ENCODE data around the gene KCNK1.

GRCh38 chr1:232868894-232869344 lies 63.7 kb downstream of the MAP10 start:
- RRBS, 2 experiments = no CpG with 5 or more reads among the region's 5 CpGs

DNA sequence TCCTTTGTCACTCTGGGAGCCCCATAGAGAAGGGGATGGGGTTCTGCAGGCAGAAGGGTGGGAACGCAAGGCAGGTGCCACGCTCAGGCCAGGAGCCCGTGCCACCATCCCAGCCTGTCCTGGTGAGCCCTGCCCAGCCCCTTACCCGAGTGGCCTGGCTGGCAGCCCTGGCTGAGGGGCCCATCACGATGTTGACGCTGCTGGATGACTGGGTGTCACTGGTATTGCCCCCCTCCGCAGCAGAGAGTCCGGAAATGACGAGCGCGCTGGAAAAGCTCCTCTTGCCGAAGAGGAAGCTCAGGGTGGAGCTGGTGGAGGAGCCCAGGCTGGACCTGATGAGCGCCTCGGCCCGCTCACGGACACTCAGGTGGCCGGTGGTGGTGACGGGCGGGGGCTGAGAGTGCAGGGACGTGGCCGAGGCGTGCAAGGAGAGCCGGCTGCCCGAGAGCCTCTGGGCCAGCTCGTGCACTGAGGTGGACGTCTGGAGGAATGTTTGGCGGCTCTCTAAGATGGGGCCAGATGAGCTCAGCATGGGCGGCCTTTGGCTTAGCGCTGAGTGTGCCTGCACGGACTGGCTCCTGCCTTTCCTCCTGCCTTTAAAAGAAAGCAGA lies 35.6 kb downstream of the NTPCR start:
- RRBS, 2 experiments = 96 to 98% methylated on average over 7 of the region's 30 CpGs

DNA sequence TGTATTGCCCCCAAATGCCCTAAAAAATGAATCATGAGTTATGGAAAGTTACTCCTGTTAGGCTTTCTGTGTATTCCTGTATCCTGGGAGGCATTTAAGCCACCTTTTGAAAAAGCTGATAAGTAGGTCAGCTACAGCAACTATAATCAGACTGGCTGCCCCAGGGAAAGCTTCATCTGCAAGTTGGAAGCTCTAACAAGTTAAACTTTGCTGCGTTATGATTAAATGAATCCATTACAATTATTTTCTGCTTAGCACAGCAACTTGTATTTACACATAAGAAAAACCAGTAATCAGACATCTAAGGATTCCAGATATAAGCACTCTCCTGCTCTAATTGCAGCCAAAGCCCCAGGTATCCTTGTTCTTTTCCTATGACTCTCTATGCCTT lies 147.7 kb downstream of the NTPCR start:
- RRBS, 2 experiments = no CpG with 5 or more reads among the region's 1 CpG

- RRBS, 2 experiments = no CpG with 5 or more reads among the region's 9 CpGs
Measured at GRCh38 chr1:233332004-233332583, 4.6 kb downstream of the MAP3K21 start.

DNA sequence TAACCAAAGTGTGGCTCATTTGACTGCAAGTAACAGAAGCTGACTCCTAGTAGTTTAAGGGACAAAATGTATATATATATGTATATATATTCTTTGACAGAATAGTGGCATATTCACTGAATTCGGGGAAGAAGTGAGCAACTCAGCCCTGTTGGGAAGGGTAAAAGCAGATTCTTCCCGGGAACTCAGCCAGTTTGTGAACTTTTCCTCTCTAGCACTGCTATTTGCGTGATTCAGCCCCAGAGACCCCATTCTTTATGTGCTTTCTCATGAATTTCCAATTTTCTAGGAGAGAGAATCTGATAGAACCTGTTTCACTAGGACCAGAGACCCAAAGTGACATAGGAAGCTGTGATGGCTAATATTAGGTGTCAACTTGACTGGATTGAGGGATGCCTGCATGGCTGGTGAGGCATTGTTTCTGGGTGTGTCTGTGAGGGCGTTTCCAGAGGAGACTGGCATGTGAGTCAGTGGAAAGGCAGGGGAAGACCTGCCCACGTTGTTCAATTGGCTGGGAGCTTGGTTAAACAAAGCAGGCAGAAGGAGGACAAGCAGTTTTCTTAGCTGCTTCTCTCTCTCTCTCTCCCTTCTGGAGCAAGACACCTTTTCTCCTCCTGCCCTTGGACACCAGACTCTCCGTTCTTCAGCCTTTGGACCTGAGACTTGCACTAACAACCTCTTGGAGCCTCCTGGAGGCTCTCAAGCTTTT lies 93.5 kb upstream of the KCNK1 start:
- RRBS, 2 experiments = no CpG with 5 or more reads among the region's 6 CpGs

DNA sequence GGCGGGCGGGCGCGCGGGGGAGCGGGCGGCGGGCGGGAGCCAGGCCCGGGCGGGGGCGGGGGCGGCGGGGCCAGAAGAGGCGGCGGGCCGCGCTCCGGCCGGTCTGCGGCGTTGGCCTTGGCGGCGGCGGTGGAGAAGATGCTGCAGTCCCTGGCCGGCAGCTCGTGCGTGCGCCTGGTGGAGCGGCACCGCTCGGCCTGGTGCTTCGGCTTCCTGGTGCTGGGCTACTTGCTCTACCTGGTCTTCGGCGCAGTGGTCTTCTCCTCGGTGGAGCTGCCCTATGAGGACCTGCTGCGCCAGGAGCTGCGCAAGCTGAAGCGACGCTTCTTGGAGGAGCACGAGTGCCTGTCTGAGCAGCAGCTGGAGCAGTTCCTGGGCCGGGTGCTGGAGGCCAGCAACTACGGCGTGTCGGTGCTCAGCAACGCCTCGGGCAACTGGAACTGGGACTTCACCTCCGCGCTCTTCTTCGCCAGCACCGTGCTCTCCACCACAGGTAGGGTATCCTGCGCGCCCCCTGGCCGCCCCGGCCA lies at the start of gene KCNK1:
TSS of gene KCNK1 (plus strand) at position 73 of the 530 bp plus-strand sequence.
- RRBS, 2 experiments = 1% methylated on average over 26 of the region's 55 CpGs

DNA sequence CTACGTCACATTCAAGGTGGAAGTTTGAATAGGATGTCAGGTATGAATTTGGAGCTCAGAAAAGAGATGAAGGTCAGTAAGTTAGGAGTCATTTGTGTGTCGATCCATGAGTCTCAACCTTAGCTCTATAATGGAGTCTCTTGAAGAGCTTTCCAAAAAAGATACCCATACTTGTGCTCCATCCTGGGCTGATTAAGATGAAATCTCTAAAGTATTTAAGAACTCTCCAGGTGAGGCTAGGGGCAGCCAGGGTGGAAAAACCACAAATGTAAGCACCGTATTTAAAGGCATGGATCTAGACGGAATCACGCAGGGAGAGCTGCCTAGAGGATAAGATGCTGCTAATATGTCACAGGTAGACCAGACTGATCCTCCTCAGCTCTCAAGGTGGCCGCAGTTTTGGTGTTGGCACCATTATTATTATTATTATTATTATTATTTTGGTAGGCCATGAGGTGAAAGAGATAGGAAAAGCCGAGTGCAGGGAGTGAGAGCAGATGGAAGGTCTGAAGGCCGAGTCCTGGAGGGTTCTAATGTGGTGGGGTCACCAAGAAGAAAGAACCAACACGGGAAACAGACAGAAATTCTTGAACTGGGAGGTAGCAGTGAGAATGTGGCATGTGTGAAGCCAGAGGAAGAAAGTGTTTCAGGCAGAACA lies 32.3 kb downstream of the KCNK1 start:
- RRBS, 2 experiments = no CpG with 5 or more reads among the region's 9 CpGs

- RRBS, 2 experiments = no CpG with 5 or more reads among the region's 6 CpGs
Measured at GRCh38 chr1:233672753-233673155, 58.8 kb downstream of the KCNK1 start.

GRCh38 chr1:233693959-233694645 lies 80.2 kb downstream of the KCNK1 start:
- RRBS, 2 experiments = no CpG with 5 or more reads among the region's 5 CpGs

- RRBS, 2 experiments = no CpG with 5 or more reads among the region's 5 CpGs
Measured at GRCh38 chr1:234372466-234372839, 803 bp upstream of the COA6 start.

GRCh38 chr1:234402037-234402526 lies 28.8 kb downstream of the COA6 start:
- RRBS, 2 experiments = no CpG with 5 or more reads among the region's 4 CpGs

GRCh38 chr1:234535800-234536235 lies 56.8 kb upstream of the TARBP1 start:
- RRBS, 2 experiments = no CpG with 5 or more reads among the region's 6 CpGs

GRCh38 chr1:234547002-234547302 lies 63.0 kb downstream of the IRF2BP2 start:
- RRBS, 2 experiments = no CpG with 5 or more reads among the region's 4 CpGs

DNA sequence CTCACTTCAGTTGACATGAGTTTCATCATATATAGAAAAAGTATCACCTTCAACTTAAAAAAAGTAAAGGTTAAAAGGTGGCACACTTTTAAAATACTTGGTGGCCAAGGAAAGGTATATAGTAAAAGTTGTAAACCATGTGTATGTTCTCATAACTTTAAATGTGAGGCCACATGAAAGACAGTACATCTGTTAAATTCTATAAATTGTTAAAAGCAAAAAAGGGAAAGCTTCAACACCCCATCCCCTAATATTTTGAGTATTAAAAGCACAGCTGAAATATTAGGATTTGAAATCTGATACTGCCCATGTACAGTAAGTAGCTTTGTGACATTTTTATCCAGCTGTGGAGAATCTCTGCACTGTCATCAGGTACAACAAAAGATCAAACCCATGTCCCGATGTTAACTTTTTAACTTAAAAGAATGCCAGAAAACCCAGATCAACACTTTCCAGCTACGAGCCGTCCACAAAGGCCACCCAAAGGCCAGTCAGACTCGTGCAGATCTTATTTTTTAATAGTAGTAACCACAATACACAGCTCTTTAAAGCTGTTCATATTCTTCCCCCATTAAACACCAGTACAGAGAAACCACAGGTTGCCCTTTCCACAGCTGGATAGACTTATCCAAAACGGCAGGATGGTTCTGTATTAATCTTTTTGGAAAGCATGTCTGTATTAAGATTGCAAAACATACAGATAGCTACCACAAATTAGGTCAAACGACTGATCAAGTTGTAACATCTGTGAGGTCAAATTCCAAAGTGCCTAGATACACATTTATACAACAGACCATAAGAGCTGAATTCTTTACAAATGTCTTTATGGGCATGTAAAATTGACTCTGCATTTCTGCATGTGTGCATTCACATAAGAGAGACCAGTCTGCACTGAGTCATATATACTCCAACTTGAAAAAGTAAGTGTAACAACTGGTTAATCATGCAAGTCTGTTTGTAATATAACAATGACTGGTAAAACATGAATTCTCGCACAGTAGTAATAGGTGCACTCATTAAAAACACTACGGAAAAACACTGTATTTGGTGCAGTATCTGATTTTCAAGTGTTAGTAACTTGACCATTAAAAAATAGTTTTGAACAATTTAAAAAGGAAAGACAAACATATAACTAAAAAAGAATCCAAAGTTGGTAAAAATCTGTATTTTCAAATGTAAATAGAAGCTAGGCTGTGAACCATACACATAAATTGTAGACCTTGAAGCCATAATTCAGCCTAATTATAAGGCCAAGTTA lies 5.1 kb downstream of the IRF2BP2 start:
- RRBS, 2 experiments = no CpG with 5 or more reads among the region's 8 CpGs

GRCh38 chr1:234624255-234624601 lies 14.2 kb upstream of the IRF2BP2 start:
- RRBS, 2 experiments = no CpG with 5 or more reads among the region's 3 CpGs

DNA sequence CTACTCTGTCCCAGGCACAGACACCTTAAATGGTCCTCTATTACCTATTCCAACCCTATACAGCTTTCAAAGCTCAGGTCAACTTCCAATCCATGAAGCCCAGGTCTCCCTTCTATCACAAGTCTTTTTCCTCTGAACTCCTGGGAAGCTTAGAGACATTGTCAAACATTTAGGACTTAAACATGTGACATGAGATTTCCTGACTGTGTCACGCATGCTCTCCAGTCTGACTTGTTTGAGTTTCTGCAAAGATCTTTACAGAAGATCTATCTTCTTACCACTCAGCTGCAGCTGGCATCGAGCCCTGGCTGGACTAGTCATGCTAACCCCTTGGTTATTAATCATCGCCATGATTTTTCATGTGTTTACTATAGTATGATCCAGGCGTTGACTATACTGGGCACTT lies 18.0 kb upstream of the IRF2BP2 start:
- RRBS, 2 experiments = no CpG with 5 or more reads among the region's 4 CpGs

DNA sequence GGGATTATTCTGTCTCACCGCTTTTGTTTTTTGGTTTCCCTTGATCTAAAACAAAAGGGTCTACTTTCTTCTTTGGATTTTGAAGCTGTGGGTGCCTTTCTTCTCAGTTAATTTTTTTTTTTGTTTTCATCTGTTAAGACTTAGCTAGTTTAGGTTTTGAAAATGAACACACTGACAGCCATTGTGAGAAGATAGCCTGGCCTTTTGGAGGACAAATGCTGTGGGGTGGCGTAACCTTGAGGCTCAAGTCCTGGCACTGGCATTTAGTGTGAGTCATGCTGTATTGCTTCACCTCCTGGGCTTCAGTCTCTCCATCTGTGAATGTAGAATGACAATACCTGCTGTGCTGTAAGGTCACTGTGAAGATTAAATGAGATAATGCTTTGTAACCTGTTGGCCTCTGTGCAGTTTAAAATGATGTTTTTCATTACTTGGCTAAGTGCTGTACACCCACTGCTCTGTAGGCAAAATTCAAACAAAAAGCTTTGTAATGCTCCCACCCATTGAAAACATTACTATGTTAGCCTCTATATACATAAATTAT lies 74.2 kb upstream of the IRF2BP2 start:
- RRBS, 2 experiments = no CpG with 5 or more reads among the region's 2 CpGs

GRCh38 chr1:234699983-234700539 lies 90.1 kb upstream of the IRF2BP2 start:
- RRBS, 2 experiments = no CpG with 5 or more reads among the region's 5 CpGs

DNA sequence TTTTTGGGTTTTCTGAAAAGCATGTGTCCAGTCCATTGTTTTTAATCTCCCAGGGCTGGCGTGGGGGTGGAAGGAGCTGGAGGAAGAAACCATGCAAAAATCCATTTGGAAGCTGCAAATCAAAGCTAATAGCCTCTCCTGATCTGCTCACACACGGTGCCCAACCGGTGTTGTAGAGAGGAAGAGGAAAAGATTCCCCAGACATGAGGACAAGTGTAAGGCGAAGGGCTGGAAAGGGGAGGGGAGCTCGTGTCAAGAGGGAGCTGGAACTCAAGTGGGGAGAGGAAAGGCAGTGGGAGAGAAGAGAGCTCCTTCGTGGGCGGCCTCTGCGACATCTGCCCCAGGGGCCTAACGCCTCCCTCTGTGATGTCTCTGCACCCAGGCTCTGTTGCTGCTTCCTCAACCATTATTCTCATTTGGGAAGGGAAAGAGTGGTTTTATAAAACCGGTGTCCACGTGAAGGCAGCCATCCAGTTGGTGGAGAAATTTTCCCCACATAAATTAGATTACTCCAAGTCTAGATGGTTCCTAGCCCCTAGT lies 112.4 kb upstream of the IRF2BP2 start:
- RRBS, 2 experiments = no CpG with 5 or more reads among the region's 11 CpGs

DNA sequence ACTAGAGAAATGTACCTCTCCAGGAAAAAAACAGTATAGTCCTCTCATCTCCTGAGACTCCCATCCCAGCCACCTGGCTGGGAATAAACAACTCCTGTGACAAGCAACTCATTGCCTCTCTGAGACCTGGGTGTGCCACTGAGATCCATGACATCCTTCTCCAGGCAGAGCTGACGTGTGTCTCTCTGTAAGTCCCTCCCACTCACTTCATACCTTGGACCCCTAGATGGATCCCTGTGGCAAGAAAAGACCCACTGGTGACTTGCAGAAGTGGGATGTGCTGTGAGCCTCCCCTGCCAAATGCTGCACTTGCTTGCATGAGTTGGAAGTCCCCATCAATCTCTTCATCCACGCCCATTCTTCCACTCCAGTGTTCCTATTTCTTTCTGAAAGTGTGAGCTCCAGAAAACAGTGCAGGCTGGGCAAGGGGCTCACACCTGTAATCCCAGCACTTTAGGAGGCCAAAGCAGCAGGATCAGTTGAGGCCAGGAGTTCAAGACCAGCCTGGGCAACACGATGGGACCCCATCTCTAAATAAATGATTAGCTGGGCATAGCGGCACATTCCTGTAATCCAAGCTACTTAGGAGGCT lies 254.1 kb upstream of the IRF2BP2 start:
- RRBS, 2 experiments = no CpG with 5 or more reads among the region's 4 CpGs

All from LNCaP clone FGC (cell line).